Anterior vena cava (tissue), 1 donor: Measurements from ENCODE around the gene TBC1D7.

DNA sequence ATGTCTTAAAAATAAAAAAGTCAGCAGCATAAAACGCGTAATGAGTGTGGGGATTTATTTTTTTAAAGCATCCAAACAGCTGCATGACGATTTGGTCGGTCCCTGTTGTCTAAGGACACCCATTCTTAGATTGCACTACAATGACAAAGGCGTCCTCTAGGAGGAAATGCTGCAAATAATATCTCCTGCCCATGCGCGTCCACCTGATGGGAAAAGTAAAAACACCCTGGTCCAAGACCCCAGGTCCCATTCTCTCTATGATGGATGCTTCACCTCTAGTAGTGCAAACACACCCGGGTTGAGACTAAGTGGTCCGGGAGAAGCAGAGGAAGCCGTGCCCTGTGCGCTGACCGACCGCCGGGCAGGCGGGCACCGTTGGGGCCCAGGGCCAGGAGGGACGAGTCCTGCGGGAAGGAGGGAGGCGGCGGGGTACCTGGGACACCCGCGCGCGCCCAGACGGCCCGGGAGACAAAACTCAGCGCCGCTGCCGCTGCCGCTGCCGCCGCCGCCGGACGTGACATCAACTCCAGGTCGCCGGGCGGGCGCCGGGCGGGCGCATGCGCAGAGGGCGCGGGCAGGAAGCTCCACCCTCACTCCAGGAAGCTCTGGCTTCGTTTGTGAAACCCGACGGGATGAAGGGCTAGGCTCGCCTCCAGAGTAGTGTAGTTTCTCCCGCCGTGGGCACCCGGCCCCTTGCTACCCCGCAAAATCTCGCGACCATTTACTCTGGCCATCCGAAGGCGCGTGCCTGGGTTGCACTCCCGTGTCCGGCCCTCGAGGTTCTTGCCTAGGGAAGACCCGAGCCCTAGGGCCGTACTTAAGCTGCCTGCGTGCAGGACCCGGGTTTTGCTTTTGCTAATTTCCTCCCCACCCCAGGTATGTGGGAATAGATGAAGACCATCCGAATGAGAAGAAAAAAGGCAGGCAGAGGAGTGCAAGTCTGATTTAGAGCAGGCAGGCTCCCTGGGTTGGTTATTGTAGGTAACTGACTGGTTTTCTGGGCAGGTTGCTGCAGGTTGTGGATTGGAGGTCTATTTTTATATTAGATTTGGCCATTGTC is at the start of gene TBC1D7:
Gene TBC1D7 (minus strand): TSS at position 515 of the 1,060 bp plus-strand sequence.
- PRO-cap = bidirectional peak, plus-strand start at position 614 of the sequence, minus-strand start at position 516 of the sequence

DNA sequence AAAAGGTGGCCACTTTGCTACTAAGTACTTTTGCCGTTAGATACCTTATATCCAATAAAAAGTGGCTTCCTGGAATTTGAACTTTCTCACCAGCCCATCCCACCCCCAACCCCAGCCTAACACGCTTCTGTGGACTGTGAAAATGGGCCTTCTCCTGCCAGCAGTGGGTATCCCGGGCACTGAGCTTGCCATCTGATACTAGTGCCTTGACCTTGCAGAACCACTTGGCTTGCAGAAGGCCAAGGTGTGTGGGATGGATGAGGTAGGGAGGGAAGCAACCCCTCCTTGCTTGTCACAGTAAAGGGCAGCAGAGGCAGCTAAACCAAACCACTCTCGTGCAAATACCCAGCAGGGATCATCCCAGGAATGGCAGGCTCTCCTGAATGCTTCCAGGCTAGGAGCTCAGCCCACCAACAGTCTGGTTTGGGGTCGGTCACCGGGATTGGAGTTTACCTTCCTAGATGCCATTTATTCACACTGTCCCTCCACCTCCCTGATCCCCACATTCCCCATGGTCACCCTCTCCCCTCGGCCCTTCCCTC is 35.9 kb upstream of the TBC1D7 start:
- PRO-cap = no peak

GRCh38 chr6:13397952-13398531 is 69.7 kb upstream of the TBC1D7 start:
- PRO-cap = no peak

- PRO-cap = no peak
Measured at GRCh38 chr6:13435232-13435883, 52.0 kb downstream of the GFOD1 start.

DNA sequence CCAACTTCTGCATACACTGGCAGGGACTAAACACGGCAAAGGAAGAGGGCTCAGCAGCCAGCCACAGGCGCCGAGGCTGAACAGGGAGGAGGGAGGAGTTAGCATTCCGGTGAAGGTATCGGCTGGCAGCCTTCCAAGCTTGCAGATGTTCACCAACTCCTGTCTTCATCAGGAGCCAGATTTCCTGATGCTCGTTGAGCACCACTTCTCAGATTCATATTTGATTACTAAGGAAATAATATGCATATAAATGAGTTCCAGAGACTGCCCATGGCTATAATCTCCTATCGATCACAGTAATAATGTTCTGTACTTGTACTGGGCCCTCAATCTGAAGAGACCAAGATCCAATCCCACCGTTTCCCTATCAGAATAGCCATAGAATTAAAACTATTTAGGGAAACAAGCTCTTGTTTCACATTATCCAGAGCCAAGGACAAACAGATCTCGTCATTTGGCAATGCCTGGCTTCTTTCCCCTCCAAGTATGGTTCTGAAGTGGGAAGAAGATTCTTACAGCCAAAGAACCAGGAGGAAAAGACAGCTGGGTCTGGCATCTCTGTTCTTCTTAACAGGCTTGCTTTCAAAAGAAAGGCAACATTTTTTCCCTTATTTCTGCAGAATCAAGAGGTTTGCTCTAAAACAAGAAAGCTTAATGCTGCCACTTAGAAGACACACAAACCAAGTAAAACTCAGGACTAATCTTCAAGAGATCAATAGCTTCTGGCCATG is 42.2 kb downstream of the GFOD1 start:
- PRO-cap = no peak

DNA sequence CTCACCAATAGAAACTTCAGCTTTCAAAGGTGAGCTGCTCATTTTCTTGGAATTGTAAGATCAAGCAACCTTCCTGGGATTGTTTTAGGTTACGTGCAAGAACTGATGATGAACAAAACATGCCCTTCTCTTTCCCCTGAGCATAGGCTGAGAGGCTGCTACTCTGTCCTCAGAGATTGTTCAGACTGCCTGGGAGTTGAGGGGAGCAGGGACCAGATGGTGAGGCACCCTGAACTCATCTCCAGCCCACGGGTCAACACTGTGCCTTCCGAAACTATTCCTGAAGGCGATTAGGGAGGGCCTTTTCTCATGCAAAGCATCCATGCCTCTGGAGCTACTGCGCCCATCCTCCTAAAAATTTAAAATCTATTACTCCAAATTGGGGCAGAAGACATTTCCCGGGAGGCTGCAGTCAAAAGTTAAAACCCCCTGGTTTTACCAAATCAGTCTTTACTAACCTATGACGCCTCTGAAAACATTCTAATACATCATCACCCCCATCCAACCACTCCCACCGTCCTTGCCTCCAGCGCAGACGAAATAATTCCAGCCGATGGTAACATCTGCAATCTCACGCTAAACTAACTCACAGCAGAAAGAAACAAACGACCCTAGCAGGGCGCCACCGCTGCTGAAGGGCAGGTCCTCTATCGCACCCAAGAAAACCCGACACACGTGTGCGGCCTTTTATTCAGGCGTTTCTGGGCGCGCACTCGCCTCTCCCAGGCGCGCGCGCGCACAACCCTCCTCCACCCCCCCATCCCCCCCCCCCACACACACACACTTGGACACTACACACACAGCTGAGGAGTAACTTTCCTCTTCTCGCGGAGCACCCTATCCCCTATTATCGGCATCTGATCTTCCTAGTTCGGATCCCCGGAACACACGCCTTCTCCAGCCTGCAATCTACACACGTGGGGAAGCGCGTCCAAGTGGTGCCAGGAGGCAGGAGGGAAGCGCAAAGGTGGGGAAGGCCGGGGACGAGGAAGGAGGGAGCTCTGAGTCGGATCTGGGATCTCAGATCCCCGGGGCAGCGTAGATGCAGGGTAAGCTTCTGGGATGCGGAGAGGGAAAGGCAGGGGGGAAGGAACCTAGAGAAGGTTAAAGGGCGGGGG is 1.6 kb downstream of the GFOD1 start:
- PRO-cap = bidirectional peak, plus-strand start at position 775 of the sequence, minus-strand start at position 658 of the sequence

GRCh38 chr6:13806769-13807190 is 7.6 kb downstream of the MCUR1 start:
- PRO-cap = no peak

DNA sequence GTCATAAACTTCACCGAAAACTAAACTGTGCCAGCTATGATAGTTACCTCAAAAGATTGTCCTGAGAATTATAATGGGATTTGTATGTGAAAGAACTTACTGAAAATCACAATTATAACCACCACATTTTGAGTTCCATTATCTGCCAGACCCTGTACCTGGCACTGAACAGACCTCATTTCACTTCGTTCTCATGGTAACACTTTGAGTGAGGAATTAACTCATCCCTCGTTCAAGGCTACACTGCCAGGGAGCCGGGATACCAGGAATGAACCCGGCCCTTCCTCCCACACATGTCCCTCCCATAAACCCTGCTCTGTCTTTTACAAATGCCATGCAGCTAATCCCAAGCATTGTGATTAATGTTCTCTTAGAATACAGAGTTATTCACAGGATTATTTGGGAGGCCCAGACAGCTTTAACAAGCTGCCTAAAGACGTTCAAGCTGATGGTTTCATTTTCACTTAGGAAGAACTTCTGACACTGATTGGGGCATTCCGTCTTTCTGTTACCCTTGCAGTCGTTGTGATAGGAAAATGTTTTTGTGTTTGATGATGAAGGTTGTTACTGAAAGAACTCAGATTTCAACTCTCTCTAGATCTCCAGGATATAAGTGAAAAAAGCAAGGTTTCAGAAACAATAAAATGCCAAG is 42.5 kb upstream of the CD83 start:
- PRO-cap = no peak

- PRO-cap = no peak
Measured at GRCh38 chr6:14119018-14119441, 1.5 kb downstream of the CD83 start.

- PRO-cap = no peak
Measured at GRCh38 chr6:14134639-14135144, 17.1 kb downstream of the CD83 start.

GRCh38 chr6:14729591-14730022 is 516.3 kb upstream of the JARID2 start:
- PRO-cap = no peak

DNA sequence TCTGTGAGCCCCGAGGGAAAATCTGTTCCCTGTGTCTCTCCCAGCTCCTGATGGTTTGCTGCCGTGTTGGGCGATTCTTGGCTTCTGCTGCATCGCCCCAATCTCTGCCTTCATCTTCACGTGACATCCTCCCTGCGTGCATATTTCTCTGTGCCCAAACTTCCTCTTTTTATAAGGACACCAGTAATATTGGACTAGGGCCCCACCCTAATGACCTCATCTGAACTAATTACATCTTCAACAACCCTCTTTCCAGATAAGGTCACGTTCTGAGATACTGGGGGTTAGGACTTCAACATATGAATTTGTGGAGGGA is 355.7 kb upstream of the JARID2 start:
- PRO-cap = no peak

GRCh38 chr6:15089480-15090713 is 156.0 kb upstream of the JARID2 start:
- PRO-cap = no peak

GRCh38 chr6:15266730-15267339 is 21.0 kb downstream of the JARID2 start:
- PRO-cap = no peak

DNA sequence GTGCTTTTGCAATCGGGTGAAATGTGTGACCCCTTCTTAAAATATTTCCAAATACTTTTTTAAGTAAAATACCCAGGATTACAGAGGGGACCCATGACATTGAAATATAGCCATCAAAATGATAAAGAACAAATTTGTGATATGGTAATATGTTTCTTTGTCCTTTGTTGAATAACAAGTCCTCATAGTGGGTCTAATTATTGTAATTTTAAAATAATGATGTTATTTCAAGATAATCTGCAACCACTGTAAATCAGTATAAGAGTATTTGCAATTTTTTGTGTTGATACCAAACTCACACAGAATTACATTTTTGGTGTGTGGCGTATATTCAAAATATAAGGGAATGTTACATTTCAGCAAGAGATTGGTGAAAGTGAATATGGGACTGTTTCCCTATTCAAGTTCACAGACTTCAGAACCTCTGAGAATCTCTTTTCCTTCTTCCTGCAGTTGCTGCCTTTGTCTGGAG is 41.4 kb downstream of the JARID2 start:
- PRO-cap = no peak

- PRO-cap = no peak
Measured at GRCh38 chr6:15299481-15300297, 53.8 kb downstream of the JARID2 start.

GRCh38 chr6:15303952-15304602 is 58.2 kb downstream of the JARID2 start:
- PRO-cap = no peak

- PRO-cap = no peak
Measured at GRCh38 chr6:15331112-15331486, 85.2 kb downstream of the JARID2 start.

- PRO-cap = no peak
Measured at GRCh38 chr6:15362731-15363297, 116.9 kb downstream of the JARID2 start.

DNA sequence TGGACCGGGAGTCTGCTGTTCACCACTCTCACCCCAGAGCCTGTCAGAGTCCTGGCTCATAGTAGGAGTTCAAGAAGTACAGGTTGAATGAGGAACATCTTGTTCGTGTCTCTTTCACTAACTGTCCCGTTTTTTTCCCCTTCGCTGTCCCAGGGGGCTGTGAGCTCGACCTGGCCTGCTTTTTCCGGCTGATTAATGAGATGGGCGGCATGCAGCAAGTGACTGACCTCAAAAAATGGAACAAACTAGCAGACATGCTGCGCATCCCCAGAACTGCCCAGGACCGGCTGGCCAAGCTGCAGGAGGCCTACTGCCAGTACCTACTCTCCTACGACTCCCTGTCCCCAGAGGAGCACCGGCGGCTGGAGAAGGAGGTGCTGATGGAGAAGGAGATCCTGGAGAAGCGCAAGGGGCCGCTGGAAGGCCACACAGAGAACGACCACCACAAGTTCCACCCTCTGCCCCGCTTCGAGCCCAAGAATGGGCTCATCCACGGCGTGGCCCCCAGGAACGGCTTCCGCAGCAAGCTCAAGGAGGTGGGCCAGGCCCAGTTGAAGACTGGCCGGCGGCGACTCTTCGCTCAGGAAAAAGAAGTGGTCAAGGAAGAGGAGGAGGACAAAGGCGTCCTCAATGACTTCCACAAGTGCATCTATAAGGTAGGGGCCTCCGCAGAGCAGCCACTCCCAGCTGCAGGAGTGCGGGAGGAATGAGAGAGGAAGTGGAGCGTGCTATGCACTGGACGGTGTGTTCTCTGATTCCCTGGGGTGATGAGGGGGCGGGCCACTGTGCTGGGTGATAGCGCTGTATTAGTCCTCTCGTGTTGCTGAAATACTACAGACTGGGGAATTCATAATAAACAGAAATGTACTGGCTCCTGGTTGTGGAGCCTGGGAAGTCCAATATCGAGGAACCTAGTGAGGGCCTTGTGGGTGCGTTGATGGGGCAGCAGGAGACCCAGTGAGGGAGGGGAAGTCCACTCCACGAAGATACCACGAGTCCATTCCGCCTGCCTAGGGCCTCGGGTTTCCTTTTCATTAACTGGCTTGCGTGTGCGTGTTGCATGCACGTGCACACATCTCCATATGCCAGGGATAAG is 161.7 kb downstream of the DTNBP1 start:
- PRO-cap = no peak